ENCODE results near the gene C17orf107.

DNA sequence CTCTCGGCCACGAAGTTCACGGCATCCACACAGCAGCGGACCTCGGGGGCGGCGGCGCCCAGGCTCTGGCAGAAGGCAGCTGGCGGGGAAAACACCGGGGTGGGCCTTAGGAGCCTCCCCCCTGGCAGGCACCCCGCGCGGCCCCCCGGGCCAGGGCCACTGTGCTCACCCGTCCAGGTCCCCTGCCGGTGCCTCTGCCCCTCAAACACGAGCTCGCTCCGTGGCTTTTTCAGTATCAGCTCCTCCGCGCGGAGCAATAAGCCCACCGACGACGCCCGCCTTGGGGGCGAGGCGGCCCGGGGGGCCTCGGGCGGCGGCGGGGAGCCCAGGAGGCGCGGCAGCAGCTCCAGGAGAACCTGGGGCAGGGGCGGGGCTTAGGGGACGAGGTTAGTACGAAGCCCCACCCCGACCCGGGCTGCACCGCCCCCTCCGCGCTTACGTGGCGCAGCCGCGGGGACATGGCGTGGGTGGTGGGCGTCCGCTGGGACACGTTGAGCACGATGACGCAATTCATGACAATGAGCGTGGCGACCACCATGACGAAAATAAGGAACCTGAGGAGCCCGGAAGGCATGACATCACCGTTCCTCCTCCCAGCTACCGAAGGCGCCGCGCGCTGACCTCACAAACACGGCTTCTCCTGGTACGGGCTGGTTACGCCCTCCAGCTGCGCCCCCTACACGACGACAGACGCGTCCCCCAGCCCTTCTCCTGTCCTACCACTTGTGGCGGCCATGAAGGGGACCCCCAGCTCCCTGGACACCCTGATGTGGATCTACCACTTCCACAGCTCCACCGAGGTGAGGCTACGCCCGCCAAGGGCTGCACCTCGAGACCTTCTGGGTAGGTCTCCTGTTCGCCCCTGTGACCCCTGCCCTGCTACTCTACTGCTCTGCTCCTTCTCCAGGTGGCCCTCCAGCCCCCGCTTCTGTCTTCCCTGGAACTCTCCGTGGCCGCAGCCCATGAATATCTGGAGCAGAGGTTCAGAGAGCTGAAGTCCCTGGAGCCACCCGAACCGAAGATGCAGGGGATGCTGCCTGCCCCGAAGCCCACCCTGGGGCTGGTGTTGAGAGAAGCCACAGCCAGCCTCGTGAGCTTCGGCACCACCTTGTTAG, at the start of gene C17orf107:
TSS of gene C17orf107 (plus strand) at position 508 of the 1,115 bp plus-strand sequence.
- RRBS: 3% methylated on average over 28 of the region's 85 CpGs

DNA sequence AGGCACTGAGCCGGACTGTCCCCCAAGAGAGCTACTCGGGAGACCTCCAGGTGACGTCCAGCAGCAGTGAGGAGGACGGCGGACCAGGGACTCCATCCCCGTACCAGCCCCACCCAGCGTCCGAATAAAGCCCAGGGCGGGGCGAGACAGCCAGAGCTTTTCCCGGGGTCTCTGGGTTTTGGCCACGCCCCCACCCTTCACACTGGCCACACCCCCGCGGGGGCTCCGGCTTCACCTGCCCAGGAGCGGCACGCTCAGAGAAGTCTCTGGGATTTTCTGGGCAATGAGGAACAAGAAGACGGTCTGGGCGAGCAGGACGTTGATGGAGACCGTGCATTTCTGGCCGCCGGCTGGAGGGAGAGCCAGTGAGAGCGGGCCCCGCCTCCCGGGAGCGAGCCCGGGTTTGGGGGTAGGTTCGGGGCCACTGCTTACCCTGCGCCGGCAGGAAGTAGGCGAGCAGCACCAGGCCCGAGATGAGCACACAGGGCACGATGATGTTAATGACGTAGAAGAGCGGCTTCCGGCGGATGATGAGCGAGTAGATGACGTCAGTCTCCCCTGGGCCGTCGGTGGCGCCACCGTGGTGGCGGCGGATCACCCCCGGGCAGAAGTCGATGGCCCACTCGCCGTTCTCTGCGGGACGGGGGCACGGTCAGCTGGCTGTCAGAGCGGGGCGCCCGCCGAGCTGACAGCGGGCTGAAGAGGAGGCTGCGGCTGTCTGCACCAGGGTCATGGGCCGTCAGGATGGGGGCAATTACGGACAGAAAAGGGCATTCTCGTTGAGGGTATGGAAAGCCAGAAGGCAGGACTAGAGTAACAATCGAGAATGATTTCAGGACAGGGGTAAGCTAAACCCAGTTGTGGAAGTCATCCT, 1.5 kb downstream of the C17orf107 start:
- RRBS: 29% methylated on average over 23 of the region's 63 CpGs

DNA sequence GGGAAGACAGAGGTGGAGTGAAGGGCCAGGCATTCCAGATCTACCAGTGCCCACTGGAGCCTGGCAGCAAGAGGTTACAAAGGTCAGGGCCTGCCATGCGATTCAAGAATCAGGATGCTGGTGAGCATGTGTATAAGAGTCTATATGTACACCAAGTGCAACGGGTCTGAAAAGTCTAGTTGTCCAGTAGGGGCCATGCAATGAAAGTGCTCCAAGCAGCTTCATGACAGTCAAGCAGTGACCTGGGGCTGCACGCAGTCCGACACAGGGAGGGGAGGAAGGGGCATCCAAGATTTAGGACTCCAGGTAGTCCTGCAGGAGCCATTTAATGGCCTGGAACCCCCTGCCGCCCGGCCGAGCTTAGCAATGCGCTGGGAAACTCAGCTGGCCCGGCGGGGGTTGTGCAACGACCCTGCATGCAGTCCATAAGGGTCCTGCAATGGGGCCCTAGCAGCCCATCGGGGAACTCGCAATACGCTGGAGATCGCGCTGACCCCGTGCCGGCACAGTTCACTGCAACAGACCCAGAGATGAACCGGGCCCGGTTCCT, 554 bp downstream of the SLC25A11 start:
- RRBS: 0% methylated on average over 9 of the region's 20 CpGs

DNA sequence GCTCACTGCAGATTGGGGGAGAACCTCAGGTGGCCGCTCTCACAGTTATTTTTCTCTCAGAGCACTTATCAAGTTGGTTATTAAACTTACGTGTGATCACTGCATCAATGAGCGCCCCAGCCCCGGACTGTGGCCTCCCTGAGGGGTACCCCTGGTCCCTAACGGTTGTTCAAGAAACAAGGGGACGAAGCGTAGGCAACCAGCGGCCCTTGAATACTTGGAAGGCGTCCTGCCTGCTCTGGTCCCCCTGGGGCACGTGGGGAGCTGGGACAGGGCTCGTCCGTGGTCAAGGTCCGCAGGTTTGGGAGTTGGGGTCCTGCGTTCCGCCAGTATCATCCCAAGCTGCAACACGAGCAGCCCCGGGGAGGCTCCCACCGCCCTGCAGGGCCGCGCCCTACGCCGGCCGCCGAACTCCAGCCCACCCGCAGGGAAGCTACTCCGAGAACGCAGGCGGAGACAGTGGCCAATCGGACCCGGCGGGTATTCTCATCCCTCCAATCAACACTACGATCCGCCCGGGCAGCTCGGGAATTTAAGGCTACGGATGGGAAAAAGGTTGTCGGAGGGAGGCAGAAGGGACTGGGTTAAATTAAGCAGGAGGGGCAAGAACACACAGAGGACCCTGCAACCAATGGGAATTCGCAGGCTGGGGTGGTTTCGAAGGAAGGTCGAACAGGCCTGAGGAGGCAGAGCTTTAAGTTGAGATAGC, 845 bp downstream of the SPAG7 start:
- RRBS: 3% methylated on average over 16 of the region's 40 CpGs

DNA sequence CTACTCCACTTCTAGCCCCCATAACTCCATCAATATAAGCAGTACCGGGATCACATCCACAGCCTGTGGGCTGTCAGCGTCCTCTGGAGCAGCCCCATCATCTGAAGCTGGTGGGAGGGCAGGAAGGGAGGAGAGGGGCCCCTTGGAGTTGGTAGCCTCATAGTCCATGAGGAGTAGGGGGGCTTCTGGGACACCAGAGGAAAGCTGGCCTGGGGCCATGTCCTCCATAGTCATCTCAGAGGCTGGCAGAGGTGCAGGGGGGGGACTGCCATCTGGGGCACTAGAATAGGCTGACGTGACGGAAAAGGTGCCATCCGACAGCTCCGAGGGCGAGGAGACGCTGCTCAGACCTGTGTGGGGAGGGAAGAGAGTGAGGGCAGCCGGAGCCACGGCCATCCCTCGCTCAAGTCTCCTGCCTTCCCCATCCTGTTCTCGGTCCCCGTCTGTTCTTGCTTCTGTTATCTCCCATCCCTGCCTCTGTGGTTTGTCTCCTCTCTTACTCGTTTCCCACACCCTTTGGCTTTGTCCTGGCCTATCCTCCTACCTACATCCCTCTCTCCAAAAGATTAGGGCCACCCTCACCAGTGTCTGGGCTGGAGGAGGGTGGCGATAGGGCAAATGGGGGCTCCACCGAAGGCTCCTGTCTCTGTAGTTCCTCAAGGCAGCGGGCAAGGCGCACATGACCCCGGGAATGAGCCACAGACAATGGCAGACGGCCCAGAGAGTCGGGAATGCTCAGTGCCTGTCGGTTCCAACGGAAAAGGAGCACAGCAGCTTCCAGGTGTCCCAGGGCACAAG, 4.8 kb upstream of the SPAG7 start:
- RRBS: no CpG with 5 or more reads among the region's 23 CpGs

- RRBS: 10% methylated on average over 7 of the region's 26 CpGs
Measured at GRCh38 chr17:4998426-4999481, 1.0 kb downstream of the KIF1C start.

DNA sequence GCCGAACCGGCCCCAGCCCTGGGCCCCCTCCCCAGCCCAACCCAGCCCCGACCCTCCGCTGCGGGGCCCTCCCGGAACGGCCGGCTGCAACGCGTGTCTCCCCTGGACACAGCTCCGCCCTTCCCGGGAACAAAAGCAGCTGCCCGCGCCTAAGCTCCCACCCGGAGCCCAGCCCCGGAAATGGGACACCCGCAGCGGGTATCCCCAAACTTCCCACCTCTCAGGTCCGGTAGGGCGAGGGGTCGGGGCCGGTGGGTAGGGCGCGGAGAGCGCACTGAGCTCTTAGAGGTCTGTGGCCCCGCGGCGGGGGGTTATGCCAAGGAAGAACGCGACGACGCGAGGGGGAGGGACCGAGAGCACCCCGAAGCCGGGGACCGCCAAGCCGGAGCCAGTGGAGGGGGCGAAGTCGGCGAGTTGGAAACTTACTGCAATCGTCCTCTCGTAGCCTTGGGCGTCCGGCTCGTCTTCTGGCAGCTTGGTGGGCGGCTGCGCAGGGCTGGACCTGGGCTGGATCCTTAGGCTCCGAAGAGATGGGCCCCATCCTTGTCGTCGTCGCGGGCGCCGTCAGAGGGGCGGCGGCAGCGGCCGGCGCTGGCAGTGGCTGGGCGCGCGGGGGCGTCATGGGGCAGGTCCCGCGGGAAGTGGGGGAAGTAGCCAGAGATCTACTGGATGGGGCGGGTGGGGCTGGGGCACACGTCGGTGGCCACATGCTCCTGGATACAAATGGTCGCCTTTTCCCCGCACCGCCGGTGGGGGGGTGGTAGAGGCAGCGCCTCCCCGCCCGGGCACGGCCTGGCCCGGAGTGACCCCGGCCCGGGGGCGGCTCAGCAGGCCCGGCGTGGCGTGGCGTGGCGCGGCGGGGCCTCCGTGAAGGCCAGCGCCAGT, 7.0 kb downstream of the USP6 start:
- RRBS: 4% methylated on average over 21 of the region's 90 CpGs

GRCh38 chr17:5183014-5183696, 8.5 kb downstream of the ZNF594 start:
- RRBS: no CpG with 5 or more reads among the region's 1 CpG

DNA sequence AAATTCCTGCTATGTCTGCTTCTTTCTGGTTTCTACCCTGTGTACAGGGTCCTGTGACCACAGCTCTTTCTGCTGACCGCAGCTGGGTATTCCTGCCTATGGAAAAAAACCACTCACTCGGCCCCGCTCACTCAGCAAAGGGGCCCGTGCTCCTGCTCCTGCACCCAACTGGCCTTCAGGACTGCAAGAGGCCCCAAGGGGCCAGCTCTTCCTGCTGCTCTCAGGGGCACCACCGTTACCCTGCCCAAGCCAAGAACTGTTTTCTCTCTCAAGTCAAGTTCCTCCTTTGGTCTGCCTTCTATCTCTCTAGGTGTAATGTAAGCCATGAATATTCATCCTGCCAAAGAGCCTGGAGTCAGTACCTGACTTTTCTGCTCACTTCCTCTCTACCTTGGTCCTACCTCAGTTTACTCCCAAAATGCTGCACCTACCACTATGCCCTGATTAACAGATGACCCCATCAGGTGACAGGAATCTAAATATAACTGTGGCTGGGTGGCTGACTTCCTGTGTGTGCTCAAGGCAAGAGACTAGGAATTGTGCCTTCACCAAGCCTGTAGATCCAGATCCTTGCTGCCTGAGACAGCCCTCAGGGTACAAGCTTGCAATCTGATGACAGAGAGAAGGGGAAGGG, 20.3 kb upstream of the SCIMP start:
- RRBS: no CpG with 5 or more reads among the region's 5 CpGs

DNA sequence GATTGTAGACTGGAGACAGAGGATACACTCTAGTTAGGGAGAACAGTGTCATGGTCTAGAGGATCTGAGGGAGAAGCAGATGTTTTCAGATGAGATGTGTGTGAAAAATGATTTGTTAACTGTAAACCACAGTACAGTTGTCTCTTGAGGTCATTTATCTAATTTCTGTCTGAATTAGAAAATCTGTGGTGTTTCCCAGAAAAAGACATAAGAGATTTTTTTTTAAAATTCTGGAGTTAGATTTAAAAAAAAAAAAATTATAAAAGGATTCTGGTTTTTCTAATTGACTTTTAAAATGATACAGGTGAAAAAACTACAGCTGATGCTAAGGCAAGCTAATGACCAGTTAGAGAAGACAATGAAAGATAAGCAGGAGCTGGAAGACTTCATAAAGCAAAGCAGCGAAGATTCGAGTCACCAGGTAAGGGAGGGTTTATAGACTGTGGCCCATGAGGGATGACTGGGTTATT, 54.6 kb downstream of the NUP88 start:
- RRBS: no CpG with 5 or more reads among the region's 2 CpGs

DNA sequence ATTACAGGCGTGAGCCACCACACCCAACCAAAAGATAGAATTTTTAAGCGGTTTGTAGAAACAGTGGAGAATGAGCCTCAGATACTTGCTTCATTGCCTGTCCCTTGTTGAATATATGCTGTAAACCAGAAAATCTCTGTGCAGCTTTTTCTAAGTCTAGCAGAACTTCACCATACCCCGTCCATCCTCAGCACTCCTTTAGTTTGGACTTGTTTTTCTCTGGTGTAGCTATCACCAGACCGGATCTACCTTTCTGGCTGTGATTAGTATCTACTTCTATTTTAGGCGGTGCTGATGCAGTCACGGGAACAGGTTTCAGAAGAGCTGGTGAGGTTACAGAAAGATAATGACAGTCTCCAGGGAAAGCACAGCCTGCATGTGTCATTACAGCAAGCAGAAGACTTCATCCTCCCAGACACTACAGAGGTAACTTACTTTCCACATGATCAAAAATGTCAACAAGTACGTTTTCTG, 46.4 kb downstream of the NUP88 start:
- RRBS: no CpG with 5 or more reads among the region's 7 CpGs

DNA sequence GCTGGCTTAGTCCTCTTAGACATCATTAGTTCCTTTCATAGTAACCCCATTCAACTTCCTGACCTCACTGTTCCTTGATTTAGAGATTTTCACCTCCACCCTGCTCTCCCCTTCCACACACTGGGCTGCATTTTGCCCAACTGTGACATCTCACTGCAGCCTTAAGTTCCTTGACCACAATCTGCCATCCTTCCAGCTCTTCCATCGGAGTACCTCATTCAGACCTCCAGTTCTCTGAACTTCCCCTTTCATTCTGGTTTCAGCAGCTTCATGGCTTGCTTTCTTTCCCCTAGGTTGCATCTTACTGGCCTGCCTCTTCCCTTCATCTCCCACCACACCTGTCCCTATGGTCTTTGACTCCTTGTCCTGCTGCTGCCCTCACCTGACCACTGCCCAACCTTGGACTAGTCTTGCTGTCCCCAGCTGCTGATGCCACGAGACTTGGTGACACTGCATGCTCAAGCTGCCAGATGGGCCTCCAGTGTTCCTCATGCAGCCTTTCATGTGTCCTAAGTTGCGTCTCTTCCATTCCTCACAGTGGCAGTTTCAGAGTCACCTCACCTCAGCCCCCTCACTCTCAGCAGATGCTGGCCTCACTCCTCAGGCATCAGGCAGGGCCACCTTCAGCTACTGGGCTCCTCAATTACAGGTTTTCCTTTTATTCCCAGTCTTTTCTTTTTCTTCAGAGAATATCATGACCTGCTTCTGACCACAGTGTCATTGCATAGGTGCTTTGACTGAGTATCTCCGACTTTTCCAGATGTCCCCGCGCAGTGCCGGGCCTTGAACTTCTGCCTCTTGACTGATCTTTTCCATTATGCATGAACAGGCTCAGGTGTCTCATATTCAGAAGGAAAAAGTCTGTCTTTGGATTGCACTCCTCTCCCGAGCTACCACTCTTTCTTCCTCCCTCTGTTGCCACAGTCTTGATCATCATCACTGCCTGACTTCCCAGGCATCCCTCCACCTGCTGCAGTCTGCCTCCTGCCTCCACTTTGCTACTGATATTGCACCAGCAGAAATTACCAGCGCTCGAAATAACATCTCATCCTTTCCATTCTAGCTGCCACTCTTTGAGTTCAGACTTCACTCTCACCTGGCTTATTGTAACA, 40.5 kb downstream of the NUP88 start:
- RRBS: no CpG with 5 or more reads among the region's 10 CpGs

GRCh38 chr17:5385513-5386073, 33.9 kb downstream of the NUP88 start:
- RRBS: no CpG with 5 or more reads among the region's 1 CpG

DNA sequence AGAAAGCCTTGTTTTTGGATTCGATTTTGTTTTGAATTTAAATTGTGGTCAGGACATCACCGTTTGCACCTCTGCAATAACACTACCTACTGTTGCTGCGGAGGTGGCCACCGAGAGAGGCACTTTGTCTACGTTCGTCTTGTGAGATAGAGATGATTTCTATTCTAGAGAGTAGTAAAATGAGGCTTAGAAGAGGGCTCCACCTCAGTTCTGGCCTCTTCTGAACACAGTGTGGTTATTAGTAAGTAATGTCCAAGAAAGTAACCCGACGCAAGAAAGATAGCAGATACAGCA, 429 bp downstream of the RPAIN start:
- RRBS: no CpG with 5 or more reads among the region's 8 CpGs

- RRBS: no CpG with 5 or more reads among the region's 7 CpGs
Measured at GRCh38 chr17:5432317-5433516, 6.2 kb downstream of the C1QBP start.

- RRBS: no CpG with 5 or more reads among the region's 16 CpGs
Measured at GRCh38 chr17:5514334-5515311, 13.8 kb upstream of the ENSG00000286190 start.

GRCh38 chr17:5541526-5542274, 40.9 kb upstream of the ENSG00000286190 start:
- RRBS: no CpG with 5 or more reads among the region's 7 CpGs

DNA sequence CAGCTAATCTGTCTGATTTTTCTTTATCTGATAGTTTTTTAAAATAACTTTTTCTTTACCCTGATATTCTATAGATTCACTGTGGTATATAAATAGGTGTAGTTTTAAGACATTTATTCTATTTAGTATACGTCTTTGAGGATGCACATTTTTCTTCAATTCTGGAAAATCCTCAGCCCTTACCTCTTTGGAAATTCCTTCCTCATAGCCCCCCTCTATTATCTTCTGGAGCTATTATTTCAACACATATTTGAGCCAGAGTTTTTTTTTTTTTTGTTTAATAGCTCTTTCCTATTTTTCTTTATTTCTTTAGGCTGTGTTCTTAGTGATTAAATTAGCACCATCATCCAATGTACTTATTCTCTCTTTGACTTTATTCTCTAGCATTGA, 64.8 kb upstream of the NLRP1 start:
- RRBS: no CpG with 5 or more reads among the region's 1 CpG

DNA sequence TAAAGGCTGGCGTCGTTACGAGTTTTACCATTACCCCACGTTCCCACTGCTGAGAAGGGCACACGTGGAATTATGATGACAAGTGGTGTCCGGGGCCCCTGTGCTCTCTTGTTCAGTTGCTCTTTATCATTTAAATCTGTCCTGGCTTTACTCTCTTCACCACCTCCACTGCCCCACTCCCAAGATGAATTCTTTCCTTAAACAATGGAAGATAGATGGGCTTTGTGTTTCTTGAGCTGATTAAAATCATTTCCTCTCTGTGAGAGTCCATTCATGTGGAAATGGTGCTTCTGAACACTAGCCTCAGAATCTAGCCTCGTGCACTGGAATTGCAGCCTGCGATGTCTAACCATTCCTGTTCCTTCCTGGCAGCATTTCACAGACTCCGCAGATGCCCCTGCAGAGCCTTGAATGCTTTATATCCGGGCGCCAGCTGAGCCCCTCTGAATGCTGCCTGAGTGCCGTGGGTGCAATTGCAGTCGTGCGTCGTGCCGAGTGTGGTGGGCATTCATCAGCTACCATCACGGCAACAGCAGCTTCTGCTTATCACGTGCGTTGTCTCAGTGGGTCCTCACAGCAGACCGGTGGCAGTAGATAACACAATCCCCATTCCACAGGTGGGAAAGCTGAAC, 172.9 kb upstream of the WSCD1 start:
- RRBS: no CpG with 5 or more reads among the region's 20 CpGs

- RRBS: no CpG with 5 or more reads among the region's 16 CpGs
Measured at GRCh38 chr17:6470395-6470834, 26.2 kb downstream of the PIMREG start.

Measured in zone of skin (tissue), 1 donor.